ENCODE measurements around a stretch of chr2.

GRCh38 chr2:102027204-102028088 lies 35.7 kb downstream of the IL1R2 start:
- PRO-cap: no peak

DNA sequence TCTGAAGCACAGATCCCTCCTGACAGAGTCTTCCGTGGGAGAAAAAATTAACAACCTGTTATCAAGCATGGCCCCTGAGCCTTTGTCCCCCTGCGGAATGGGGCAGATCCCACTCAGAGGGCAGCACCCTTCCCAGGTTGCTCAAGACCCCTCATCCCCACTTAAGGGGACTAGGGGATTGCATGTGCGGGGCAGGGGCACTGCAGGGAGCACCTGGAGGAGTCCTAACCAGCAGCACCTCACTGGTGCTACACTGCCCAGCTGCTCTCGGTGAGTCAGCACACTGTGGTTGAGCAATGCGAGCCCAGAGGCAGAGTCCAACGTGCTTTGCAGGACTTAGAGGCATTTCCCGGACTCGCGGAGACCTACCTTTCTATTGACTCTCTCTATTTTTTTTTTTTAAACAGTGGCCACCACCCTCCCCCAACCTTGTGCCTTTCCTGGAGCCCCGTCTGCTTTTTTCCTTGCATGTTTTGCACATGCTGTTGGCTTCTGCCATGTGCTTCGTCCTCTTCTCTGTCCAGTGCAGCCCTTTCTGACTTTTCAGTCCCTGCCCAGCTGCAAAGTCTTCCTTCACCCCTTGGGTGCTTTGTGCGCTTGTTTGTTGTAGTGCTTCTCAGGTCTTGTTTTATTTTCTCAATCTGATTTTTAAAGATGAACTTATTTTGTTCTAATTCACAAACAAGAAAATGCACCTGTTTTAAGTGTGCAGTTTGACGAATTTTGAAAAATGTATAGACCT lies 74.1 kb downstream of the IL1R2 start:
- PRO-cap: no peak

GRCh38 chr2:102066427-102067104 lies 74.8 kb downstream of the IL1R2 start:
- PRO-cap: no peak

DNA sequence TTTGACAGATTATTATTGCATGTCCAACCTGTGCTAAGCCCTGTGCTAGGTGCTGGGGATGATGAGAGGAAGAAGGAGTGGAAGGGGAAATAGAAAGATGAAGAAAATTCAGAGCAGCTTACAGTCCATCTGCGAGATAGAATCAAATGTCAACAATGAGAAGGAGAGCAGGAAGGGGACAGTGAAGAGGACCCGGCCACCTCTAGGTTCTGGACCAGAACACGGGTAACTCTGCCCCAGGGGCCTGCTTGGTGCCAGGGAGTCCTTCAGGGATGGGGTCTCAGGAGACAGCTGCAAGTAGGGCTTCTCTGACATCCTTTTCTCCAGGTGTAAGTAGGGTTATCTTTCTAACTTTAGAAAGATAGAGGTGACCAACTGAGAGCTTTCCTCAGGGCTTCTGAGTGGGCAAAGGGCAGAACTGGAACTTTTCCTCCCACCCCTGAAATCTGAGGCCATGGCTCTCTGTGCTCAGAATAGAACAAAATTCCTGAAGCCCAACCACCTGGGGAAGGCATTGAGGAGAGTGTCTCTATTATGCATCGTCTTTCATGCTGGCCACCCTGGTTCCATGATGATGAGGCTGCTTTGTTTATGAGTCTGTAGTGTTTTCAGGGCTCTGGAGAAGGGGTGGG lies 30.9 kb upstream of the IL1R1 start:
- PRO-cap: no peak

DNA sequence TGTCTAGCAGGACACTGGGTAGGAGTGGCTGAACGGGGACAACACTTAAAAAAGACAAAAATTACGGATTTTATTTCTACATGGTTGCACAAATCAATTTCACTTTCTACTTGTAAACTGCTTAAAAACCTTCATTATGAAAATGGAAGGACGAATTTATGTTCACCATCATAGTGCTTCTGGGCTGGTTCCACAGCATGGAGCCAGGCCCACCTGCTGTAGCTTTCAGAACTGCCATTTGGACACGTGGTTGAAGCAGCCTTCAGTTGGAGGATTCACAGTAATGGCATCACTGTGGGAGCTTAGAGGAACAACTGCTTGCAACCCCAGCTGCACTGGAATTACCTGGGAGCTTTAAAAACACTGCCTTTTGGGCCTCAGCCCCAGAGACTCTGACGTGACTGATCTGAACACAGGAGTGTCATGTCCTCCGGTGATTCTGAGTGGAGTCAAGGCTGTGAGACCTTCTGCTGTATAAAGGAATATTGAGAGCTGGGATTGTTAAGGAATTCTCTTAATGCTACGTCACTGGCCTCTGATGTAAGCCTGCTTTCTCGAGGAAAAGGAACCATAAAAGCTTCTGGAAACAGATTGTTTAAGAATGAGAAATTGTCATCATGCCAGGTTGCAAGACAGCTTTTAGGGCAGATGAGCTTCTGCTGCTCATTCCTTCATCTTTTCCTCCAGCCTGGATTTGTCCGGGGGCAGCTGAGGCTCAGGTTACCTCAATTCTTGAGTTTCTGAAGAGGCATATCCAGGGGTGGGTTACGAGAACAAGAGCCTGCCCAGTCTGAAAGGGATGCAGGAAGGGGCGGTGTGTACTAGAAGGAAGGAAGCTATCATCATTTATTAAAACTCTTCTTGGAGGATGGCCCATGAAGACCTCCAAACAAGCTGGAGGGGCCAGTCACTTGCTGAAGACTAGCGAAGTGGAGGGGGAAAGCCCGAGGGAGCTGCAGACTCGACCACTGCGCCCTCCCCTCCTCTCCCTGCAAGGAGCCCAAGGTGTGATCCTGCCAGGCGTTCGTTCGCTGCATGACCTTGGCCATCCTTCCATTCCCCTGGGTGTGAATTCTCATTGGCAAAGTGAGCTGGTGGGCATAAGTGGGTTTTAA lies 1.3 kb upstream of the IL1R1 start:
- PRO-cap: no peak

DNA sequence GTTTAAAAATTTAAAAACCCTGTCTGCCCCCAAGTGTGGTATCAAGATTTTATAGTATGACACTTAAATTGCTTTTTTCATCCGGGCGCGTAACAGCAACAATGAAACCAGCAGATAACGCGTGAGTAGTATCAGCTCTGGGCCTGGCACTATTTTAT lies 638 bp upstream of the IL1R1 start:
- PRO-cap: no peak

GRCh38 chr2:102157866-102158597 lies 15.5 kb downstream of the IL1R1 start:
- PRO-cap: no peak

DNA sequence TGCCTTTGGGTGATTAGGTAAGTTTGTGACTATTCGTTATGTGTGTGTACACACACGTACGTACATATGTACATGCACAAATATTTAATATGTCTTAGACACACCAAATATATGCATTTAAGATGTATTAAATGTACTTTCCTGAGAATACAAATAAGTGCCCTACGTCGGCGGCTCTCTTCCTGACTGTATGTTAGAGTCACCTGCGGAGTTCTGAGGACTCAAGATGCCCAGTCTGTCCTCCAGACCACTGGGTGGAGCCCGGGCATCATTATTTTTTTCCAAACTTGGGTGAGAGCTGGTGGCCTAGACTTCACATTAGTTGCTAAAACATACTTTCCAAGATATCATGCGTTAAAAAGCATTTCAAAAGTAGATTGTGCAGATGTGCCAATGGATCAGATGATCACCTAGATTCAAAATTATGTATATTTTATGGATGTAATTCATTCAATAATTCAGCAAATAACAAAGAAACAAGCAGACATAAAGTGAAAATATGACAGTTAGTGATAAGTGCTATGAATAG lies 2.9 kb downstream of the IL18R1 start:
- PRO-cap: no peak

DNA sequence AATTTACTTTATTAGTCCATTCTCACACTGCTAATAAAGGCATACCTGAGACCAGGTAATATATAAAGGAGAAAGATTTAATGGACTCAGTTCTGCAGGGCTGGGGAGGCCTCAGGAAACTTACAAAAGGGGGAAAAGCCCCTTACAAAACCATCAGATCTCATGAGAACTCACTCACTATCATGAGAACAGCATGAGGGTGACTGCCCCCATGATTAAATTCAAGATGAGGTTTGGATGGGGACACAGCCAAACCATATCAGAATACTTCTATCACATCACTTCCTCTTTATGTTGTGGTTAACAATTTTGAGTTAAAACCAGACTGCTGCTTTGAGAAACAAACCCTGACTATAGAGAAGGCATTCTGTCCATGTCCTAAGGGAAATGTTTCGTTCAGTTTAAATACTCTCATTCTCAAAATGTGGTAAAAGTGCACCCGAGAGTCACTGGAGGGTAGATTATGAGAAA lies 11.0 kb downstream of the IL18R1 start:
- PRO-cap: no peak

GRCh38 chr2:102621235-102622241 lies 2.2 kb downstream of the SLC9A2 start:
- PRO-cap: no peak

- PRO-cap: no peak
These were observed 51.2 kb downstream of the MFSD9 start for GRCh38 chr2:102685461-102685965.

DNA sequence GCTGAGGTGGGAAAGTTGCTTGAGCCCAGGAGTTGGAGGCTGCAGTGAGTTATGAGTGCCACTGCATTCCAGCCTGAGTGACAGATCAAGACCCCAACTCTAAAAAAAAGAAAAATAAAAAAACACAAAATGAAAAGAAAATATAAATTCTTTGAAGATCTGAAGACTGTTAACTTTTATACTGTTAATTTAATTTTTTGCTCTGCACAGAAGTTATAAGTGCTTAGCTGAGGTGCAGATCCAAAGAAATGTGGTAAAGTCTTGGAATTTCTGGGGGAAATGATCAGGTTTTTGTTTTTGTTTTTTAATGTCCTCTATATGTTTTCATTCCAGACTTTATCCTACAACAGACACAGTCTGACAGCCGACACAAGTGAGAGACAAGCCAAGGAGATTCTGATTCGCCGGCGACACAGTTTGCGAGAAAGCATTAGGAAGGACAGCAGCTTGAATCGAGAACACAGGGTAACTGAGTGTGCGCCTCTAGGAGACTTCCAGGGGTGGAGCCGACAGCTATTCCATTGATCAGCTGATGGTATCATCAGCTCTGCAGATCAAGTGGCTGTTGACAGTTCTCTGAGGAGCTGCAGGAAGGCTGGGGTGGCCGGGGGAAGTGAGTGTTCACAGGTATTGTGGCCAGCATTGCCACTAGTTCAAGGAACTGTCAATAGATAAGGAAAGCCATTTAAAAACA lies 32.3 kb downstream of the MFSD9 start:
- PRO-cap: no peak

- PRO-cap: no peak
These were observed 21.4 kb downstream of the MFSD9 start for GRCh38 chr2:102715071-102715818.

GRCh38 chr2:102764113-102764478 lies 2.3 kb downstream of the TMEM182 start:
- PRO-cap: no peak

- PRO-cap: no peak
These were observed 439.9 kb upstream of the POU3F3 start for GRCh38 chr2:104413965-104414466.

DNA sequence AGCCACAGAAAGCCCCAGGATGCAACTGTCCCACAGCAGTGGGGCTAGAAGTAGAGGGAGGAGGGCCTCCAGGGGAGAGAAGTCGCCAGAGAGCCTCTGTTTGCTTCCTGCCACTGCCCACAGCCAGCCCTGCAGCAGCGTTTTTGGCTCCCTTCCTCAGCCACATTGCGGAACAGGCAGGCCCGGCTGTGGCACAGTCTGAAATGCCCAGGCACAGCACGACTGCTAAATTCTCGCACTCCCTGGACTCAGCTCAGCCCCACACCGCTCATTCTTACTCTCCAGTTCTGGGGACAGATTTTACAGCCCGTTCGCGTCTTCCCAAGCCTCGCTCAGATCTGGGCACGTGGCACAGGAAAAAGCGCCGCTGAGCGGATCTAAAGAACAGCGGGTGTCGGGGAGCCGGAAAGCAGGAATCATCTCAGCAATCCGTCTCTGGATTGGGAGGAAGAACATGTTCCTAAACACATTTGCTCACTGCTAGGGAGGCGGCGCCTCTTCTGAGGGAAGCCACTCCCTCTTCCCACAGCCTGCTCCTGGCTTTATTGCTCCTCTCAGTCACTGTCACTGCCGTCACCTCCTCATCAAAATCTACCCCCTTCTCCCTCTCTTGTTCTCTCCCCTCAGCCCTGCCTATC lies 98.5 kb upstream of the POU3F3 start:
- PRO-cap: no peak

GRCh38 chr2:104758029-104758355 lies 95.9 kb upstream of the POU3F3 start:
- PRO-cap: no peak

GRCh38 chr2:104758356-104758826 lies 95.5 kb upstream of the POU3F3 start:
- PRO-cap: no peak

DNA sequence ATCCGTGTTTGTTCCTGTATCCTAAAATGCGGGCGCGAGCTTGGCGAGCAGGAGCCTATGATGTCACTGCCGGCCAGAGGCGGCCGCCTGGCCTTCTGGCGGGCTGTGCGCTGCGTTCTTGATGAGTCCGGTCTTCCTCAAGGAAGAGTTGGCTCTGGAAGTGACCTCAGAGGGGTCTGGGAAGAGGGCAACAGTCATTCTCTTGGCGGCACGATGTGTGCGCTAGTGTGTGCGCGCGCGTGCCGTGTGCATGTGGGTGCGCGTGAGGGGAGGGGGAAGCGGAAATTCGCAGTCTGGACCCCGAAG lies 8.2 kb downstream of the POU3F3 start:
- PRO-cap: bidirectional peak, plus-strand start at position 122 of the sequence, minus-strand start at position 97 of the sequence

- PRO-cap: no peak
These were observed 36.0 kb downstream of the POU3F3 start for GRCh38 chr2:104889903-104890389.

All from neural crest cell (in vitro differentiated cells).